ENCODE data around the genes PKP4 and BAZ2B.

DNA sequence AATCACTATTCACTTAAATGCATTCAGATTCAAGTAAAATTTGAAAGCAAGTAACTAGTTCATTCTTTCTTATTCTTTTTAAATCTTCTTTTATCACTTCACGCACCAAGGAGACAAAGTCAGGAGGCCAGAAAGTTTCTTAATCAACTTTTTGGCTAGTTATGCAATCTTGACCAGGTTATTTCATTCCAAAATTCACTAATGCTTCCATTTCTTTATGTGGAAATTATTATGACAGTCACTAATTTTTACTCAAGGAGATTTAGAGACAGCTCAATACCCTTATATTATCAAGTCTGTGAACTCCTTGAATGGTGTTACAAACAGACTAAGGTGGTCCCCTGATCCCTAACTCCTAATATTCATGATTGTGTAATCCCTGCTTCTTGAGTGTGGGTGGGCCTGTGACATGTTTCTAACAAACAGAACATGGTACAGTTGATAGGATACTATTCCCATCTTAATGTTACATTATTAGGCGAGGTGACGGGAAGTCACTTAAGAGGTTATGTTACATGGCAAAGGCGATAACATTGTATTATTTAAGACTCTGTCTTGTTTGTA lies 32.4 kb downstream of the CYTIP start:
- PRO-cap: no peak
- RAMPAGE, long total RNA, 3 experiments: no peak in any of the 3 experiments

- PRO-cap: no peak
- RAMPAGE, long total RNA, 3 experiments: no peak in any of the 3 experiments
These were observed 13.5 kb downstream of the CYTIP start for GRCh38 chr2:157430239-157431016.

GRCh38 chr2:157442661-157442947 lies 1.3 kb downstream of the CYTIP start:
- PRO-cap: no peak
- RAMPAGE, long total RNA, 3 experiments: no peak in any of the 3 experiments

- PRO-cap: no peak
- RAMPAGE, long total RNA, 3 experiments: no peak in any of the 3 experiments
These were observed 28.8 kb upstream of the CYTIP start for GRCh38 chr2:157472784-157472983.

DNA sequence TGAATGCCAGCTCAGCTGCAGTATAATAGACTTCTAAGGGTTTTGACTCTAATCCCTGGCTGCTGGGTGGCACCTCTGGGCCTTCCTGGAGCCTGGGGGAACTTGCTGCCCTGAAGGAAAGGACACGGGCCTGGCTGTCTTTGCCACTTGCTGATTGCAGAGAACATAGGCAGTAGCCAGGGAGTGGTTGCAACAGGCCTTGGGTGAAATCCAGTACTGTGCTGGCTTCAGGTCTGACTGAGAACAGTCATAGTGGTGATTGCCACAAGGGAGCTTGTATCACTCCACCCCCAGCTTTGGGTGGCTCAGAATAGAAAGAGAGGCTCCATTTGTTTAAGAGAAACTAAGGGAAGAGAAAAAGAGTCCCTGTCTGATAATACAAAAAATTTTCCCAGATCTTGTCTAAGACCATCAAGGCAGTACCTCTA lies 36.8 kb upstream of the CYTIP start:
- PRO-cap: no peak
- RAMPAGE, long total RNA, 3 experiments: no peak in any of the 3 experiments

- PRO-cap: no peak
- RAMPAGE, long total RNA, 3 experiments: no peak in any of the 3 experiments
These were observed 44.8 kb upstream of the CYTIP start for GRCh38 chr2:157488677-157489103.

DNA sequence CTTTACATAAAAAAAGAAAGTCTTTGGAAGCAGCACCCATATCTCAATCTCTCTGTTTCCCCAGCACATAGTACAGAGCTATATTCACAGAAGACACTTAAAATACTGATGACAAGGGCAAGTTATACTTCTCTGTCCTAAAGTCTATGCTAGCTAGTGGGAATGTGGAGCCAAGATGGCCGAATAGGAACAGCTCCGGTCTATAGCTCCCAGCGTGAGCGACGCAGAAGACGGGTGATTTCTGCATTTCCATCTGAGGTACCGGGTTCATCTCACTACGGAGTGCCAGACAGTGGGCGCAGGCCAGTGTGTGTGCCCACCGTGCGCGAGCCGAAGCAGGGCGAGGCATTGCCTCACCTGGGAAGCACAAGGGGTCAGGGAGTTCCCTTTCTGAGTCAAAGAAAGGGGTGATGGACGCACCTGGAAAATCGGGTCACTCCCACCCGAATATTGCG lies 62.4 kb downstream of the ACVR1C start:
- PRO-cap: no peak
- RAMPAGE, long total RNA, 3 experiments: no peak in any of the 3 experiments

GRCh38 chr2:157741722-157742485 lies 113.2 kb upstream of the ACVR1C start:
- PRO-cap: no peak
- RAMPAGE, long total RNA, 3 experiments: no peak in any of the 3 experiments

DNA sequence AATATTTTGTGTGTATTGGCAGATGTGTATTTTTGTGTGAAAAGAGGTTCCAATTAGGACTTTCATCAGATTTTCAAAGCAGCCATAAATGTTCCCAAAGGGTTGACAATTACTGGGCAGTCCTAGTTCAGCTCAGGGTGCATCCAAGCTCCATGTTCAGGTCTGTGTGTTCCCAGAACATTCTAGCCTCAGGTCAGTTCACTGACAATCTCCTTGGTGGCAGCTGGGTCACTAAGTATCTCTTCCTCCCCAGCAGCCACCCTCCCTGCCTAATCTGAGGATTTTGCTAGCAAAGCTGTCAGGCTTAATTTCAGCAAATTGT lies 29.7 kb downstream of the UPP2 start:
- PRO-cap: no peak
- RAMPAGE, long total RNA, 3 experiments: no peak in any of the 3 experiments

DNA sequence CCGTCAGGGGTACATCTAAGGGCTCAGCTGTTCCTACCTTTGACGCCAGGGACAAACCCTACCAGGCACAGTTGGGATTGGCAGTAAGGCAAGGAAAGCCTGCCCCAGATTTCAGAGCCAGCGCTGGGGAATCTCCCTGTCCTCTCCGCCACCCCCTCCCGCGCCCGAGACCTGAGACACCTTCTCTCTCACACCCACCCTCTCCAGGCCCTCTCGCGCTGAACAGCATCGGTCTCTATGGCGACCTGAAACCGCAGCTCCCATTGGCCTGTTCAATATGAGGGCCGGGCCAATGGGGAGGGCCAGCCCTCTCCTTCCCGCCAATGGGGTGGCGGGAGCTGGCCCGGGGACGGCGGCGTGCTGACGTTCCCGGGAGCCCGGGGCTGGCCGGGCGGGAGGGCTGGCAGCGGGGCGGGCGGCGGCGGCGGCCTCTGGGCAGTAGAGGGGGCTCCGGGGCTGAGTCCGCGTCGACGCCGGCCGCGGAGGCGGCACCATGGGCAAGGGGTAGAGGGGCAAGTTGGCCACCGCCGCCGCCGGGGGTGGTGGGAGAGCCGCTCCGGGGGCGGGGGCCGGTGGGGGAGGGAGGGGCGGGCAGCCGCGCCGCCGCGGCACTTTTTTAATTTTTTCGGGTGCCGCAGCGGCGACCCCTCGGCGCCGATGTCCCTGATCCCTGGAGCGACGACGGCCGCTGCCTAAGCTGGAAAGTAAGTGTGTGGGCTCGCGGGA lies at the start of gene PKP4:
TSS of gene PKP4 (plus strand) at position 438 of the 726 bp plus-strand sequence.
- PRO-cap: bidirectional peak, plus-strand start at position 386 of the sequence, minus-strand start at position 212 of the sequence
- RAMPAGE, long total RNA, 3 experiments: start-site peak on the plus strand in 2 of 3 experiments, centred at position 644 of the sequence, 22 to 25 reads per replicate; start-site peak on the minus strand in 1 of 3 experiments, centred at position 203 of the sequence, 7 reads per replicate

DNA sequence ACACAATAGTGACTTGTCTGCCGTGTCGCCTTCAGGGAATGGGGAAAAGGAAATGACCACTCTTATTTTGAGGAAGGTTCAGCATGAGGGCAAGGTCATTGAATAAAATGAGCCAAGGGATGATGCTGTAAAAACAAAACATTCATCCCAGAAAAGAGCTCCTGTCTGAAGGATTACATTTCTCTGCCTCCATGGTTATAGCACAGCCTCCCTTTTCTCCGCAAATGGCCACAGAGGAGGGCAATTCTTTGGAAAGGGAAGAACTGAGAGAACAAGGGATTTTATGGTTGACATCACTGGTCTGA lies 78.8 kb upstream of the DAPL1 start:
- PRO-cap: no peak
- RAMPAGE, long total RNA, 3 experiments: no peak in any of the 3 experiments

DNA sequence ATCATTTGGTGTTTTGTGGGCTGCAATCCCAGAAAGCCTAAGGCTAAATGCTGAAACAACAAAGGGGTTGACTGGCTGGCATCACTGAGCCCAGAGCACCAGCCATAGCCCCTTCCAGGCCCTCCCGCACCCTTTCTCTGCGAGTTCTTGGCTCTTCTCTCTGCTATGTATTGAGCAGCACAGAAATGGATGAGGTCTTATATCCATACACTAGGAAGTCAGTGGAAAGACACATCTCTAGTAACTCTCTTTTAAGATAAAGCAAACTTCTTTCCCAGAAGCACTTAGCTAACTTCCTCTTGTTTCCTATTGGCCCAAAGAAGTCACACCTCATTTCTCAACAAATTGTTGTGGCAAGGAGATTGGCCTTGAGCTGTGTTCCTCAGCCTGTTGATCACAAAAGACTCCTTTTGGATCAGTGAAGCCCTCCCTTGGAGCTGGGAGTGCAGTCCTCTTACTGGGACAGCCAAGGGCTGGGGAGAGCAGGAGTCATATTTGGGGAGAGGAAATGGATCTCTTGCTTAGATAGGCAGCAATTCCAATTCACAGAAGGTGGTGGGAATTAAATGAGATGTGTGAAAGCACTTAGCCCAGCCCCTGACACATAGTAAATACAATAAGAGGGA lies 51.3 kb upstream of the DAPL1 start:
- PRO-cap: no peak
- RAMPAGE, long total RNA, 3 experiments: no peak in any of the 3 experiments

- PRO-cap: no peak
- RAMPAGE, long total RNA, 3 experiments: no peak in any of the 3 experiments
These were observed 424 bp upstream of the TANC1 start for GRCh38 chr2:158968145-158968287.

GRCh38 chr2:159090876-159091225 lies 122.4 kb downstream of the TANC1 start:
- PRO-cap: no peak
- RAMPAGE, long total RNA, 3 experiments: no peak in any of the 3 experiments

DNA sequence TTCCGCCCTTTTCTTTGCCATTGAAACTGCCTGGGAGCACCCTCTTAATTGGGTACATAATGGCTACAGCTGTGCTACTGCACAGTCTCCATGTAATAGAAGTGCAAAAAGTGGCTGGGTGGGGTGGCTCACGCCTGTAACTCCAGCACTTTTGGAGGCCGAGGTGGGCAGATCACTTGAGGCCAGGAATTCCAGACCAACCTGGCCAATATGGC lies 60.8 kb downstream of the WDSUB1 start:
- PRO-cap: no peak
- RAMPAGE, long total RNA, 3 experiments: no peak in any of the 3 experiments

DNA sequence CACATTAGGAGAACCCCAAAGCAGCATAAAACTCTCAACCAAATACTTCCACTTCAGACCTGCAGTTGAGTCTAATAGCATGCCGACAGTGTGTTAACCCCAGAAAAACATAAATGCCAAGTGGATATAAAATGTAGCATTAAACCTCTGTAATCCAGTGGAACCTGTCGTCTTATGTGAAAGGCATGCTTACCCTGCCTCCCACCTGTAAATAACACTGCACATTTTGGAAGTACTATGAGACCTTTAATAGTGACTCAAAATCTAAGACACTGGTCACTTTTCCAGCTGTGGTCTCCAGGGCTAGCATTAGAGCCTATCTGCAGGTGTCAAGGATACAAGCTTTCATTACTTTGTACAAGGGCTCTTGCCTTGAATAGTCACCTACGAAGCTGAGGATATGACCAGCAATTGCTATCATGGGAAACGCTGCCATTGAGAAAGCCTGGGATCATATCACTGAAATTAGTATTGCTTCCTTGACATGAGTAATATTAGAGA lies 79.7 kb upstream of the WDSUB1 start:
- PRO-cap: no peak
- RAMPAGE, long total RNA, 3 experiments: no peak in any of the 3 experiments

- PRO-cap: no peak
- RAMPAGE, long total RNA, 3 experiments: no peak in any of the 3 experiments
These were observed 70.0 kb downstream of the BAZ2B start for GRCh38 chr2:159546143-159546862.

DNA sequence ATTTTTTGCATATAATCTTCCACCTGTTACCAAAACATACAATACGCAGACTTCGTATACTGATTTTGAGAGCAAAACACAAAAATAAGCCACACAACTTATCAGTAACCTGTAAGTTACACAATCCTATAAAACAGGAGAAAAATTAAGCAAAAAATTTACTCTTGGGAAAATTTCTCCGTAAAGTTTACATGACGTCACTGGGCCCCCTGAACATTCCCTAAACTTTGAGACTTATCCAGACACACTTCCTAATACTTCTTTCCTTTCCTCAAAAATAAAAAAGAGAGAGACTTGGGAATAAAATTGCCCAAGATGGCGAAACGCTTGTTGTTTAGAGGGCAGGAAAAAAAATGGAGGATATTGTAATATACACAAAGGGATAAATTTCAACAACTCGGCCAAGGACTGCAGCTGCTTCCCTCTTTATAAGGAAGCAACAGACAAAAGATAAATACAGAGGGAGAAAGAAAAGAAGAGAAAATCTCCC lies 1.6 kb downstream of the BAZ2B start:
- PRO-cap: no peak
- RAMPAGE, long total RNA, 3 experiments: no peak in any of the 3 experiments

- PRO-cap: bidirectional peak, plus-strand start at chr2:159616538, minus-strand start at chr2:159616450
- RAMPAGE, long total RNA, 3 experiments: start-site peak on the minus strand in 3 of 3 experiments, at chr2:159616445-159616540 at its widest, 53 to 114 reads per replicate
These were observed at the start of gene BAZ2B for GRCh38 chr2:159616252-159616871. Gene BAZ2B (minus strand): TSS chr2:159616548.

GRCh38 chr2:159772950-159773450 lies 25.0 kb downstream of the CD302 start:
- PRO-cap: no peak
- RAMPAGE, long total RNA, 3 experiments: no peak in any of the 3 experiments